Heart (tissue), 3 donors: ENCODE measurements around a stretch of chr7.

DNA sequence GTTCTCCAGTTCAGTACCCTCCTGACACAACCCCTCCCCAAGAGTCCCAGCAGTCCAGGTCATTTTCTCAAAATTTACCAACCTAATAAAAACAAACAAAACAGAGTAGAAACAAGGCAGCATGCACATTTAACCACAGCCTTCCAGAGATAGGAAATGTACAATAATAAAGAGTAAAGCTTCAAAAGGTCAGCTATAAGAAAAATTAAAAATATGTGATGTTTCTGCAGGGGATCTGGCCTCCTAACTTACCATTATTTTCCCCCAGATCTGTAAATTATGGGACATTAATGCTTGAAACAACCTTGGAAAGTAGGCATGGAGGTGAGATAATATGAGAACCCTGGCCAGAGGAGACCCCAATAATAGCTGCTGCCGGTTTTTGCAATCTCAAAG is 1.9 kb downstream of the ELMO1 start:
- RAMPAGE, long total RNA, 2 experiments = no peak in any of the 2 experiments

- RAMPAGE, long total RNA, 2 experiments = no peak in any of the 2 experiments
Observed at GRCh38 chr7:37950093-37950687, 29.8 kb downstream of the EPDR1 start.

DNA sequence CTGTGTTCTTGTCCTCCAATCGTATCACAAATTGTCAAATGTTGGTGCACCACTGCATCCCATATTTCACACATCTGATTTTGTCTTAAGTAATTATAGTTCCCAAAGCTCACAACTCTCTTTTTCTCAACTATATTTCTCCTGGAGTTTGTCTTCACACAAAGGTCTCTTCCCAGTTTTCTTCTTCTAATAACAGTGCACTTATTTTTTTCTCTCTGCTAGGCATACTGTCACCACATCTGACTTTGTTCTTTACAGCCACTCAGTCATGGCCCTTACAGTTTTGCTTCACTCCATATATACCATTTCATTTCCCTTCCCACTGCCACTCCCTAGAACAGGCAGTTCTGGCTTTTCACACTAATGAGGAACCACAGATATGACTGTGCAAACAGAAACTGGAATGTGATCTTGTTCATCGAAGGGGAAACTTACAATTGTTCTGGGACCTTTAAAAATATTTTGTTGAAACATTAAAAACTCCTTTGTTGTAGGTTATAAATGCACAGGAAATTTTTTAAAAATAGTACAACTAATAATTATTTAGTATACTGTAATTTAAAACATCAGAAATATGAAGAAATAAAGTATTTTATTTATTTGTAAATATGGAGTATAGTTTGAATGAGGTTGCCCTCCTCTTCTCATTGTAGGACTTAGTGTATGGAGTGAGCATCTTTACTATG is 67.3 kb downstream of the EPDR1 start:
- RAMPAGE, long total RNA, 2 experiments = no peak in any of the 2 experiments

GRCh38 chr7:38349604-38350461 is 171.8 kb downstream of the STARD3NL start:
- RAMPAGE, long total RNA, 2 experiments = no peak in any of the 2 experiments

GRCh38 chr7:38367833-38368684 is 190.0 kb downstream of the STARD3NL start:
- RAMPAGE, long total RNA, 2 experiments = no peak in any of the 2 experiments

DNA sequence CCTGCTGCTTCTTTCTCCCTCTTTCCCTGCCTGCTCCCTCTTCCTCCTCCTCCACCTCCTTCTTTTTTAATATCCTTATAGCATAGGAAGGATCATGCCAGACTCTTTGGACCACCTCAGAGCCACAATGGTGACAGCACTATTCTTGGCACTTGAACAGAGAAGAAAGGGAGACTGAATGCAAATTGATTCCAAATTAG is 83.4 kb upstream of the AMPH start:
- RAMPAGE, long total RNA, 2 experiments = no peak in any of the 2 experiments

DNA sequence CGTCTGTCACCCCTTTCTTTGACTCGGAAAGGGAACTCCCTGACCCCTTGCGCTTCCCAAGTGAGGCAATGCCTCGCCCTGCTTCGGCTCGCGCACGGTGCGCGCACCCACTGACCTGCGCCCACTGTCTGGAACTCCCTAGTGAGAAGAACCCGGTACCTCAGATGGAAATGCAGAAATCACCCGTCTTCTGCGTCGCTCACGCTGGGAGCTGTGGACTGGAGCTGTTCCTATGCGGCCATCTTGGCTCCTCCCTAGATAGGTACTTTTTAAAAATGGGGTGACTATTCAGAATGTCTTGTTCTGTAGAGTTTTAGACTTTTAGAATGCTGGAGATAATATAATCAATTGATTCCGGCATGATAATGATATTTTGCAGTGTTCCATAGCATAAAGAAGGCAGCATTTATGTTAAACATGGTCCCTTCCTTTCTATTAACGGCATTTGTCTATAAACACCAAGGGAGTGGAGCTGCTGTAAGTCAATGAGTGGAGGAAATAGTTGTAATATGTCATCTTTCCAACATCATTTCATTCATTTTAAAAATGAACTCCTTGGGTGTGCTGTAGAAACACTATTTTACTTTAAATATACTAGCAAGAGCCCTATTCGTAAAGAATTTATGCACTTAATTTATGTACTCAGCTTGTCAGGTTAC is 35.7 kb downstream of the POU6F2 start:
- RAMPAGE, long total RNA, 2 experiments = no peak in any of the 2 experiments

GRCh38 chr7:39366425-39366825 is 199.8 kb upstream of the YAE1 start:
- RAMPAGE, long total RNA, 2 experiments = no peak in any of the 2 experiments

DNA sequence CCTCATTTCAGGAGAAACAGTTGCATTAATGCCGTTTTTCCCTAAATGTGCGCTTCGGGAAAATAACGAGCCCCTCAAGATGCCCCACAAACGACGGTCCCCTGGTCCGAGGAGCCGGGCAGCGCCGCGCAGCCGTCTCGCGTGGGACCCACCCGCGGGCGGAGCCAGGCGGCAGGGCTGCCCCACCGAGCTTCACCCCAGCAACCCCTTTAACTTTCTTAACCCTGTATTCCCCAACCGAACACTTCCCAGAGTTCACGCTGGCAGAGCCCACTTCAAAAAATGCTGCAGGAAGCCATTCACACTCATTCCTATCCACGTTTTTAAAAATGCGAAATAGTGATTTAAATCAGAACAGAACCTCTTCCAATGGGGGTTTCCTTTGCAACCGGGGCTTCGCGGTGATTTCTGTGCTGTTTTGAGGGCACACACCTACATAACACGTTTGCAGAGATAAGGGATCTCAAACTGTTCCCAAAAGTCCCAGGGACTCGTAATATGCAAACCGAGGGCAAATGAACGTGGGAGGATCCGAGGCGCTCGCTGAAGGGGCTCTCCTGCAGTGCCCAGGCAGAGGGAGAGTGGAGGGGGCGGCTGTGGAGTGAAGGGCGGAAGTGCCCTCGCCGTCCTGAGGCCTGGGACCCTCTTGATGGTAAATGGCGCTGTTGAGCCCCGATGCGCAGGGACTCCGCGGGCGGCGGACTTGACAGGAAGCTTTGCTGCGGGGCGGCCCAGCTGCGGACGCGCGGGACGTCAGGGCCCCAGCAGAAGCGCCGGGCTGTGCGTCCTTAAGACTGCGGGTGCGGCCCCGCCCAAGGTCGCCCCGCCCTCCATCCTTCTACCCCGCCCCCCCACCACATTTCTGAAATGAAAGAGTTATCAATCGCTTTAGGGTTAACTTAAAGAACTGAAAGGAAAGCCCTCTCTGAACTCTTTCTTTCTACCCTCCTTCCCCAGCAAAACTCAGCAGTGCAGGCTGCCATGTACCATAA is 152.0 kb upstream of the YAE1 start:
- RAMPAGE, long total RNA, 2 experiments = no peak in any of the 2 experiments

DNA sequence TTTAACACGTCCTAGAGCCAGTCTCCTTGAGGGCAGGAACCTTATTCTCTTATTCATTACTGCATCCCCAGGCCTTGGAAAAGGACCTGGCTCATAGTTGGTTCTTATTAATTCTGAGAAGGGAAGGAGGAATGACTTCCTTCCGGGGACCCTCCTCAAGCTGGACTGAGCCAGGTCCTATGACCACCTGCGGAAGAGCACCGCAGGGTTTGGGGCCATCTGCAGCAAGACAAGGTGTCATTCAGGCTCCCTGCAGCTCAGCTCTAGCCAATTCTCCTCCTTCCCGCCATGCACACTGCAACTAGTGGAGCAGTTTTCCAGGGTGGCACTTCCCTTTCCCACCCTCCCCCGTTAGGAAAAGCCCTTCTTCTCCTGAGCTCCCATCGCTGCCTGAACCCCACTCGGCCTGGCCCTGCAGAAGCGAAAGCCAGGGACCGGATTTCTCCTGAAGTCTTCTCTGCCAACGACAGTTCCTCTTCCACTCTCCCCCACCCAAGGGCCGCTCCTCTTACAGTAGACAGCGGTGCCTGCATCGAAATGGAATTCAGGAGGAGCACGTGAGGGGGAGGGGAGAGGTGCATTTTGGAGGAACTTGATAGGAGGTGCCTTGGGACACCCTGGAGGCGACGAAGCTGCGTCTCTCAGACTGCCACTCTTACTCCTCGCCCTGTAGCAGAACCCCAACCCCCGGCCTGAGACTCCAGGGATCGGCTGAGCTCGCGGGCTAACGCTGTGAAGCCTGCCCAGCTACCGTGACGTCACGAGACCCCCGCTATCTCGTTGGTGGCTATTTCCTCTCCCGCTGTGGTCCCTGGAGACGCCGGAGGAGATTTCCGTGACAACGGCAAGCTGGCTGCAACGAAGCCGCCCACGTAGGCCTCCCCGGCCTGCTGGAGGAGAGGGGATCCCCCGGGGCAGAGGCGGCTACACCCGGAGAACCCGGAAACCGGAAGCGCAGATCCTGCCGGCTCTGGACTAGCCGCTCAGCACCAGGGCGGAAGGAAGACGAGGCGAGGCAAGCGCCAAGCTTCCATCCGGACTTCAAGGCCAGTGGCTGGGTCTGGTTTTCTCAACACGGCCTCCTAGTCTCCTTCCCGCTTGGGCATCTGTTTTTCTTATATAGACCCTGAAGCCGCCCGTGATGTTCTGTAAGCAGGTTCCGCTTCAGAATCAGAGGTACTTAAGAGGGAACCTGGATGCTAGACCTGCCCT is 109.7 kb downstream of the RALA start:
- RAMPAGE, long total RNA, 2 experiments = start-site peak on the plus strand in 2 of 2 experiments, centred at positions 845 to 989 of the sequence, 15 to 32 reads per replicate

- RAMPAGE, long total RNA, 2 experiments = no peak in any of the 2 experiments
Observed at GRCh38 chr7:39734648-39734951, 111.2 kb downstream of the RALA start.

DNA sequence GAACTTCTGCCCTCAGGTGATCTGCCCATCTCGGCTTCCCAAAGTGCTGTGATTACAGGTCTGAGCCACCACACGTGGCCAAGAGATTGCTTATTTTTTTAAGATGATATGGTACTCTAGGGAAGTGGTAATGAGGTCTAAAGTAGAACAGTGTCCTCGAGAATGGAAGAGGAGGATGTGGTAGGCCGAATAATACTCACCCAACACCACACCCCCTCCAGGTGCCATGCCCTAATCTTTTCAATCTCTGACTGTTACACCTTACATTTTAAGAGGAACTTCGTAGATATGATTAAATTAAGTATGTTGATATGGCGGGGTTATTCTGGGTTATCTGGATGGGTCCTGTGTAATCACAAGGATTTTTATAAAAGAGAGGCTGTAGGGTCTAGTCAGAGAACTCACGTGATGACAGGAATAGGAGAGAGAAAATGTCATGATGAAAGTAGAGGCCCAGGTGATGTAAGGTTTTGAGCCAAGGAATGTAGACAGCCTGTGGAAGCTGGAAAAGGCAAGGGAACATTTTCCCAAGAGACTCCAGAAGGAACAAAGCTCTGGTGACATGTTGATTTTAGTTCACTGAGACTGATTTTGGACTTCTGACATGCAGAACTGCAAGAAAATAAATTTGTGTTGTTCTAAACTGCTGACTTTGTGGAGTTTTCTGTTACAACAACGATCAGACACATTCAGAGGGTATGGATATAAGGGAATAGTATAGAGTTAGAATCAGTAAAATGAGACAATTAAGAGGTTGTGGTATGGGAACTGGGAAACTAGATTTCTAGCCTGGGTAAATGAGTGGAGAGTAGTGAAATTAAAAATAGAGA is 29.6 kb downstream of the CDK13 start:
- RAMPAGE, long total RNA, 2 experiments = no peak in any of the 2 experiments

DNA sequence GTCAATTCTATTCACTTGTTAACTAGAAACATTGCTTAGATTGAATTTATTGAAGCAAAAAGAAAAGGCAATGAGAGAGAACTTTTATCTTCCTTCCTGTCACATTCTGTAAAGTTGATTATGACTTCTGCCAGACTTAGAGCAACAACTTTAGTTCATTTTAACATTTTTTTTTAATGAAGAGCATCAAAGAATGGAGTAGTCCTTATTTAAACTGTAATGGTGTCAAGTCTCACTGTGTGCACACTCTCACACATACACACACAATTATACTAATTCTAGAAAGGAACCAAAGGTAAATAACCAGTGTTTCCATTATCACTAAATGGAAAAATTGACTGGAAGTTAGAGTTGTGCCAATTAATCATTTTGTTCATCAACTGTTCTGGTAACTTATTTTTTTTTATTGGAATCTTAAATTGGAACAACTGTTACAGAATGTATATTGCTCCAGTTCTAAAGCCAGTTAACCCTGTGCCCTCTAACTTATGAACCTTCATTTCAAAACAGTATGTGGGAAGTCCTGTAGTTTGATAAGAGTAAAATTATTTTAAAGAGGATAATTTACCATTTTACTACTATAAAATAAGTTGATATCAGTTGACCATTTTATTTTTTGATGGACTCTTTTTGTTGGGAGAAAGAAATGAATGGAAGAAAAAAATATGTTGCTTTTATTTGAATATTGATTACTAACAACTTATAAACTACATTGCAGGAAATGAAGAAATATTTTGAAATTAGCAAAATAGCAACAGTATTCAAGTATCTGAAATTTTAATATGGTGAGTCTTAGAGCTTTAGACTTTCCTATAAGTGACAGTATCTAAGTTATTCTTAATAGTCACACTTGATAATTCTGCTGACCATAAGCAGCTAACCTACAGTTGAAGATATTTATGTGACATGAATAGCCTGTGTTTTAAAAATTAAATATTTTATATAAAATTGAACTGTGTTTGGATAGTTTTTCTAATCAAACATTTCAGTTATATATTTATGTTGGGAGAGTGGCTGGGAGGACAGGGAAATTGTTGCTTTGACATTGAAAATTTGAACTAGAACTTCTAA is 37.9 kb downstream of the MPLKIP start:
- RAMPAGE, long total RNA, 2 experiments = no peak in any of the 2 experiments

DNA sequence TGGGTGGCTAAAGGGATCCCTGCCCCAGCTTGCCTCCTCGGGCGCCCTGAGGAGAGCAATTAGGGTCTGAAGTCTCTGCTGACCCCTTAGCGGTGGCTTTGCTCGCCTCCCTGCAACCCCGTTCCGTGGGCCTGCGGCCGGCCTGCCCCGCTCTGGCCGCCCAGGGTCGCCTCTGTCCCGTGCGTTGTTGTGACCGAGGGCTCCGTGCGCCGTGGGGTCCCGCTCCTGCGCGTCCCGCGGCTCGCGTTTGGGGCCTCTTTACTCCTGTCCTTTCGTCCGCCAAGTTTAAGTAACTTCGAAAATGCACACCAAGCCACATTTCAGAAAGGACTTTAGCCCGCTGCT is 308 bp downstream of the SUGCT start:
- RAMPAGE, long total RNA, 2 experiments = no peak in any of the 2 experiments

DNA sequence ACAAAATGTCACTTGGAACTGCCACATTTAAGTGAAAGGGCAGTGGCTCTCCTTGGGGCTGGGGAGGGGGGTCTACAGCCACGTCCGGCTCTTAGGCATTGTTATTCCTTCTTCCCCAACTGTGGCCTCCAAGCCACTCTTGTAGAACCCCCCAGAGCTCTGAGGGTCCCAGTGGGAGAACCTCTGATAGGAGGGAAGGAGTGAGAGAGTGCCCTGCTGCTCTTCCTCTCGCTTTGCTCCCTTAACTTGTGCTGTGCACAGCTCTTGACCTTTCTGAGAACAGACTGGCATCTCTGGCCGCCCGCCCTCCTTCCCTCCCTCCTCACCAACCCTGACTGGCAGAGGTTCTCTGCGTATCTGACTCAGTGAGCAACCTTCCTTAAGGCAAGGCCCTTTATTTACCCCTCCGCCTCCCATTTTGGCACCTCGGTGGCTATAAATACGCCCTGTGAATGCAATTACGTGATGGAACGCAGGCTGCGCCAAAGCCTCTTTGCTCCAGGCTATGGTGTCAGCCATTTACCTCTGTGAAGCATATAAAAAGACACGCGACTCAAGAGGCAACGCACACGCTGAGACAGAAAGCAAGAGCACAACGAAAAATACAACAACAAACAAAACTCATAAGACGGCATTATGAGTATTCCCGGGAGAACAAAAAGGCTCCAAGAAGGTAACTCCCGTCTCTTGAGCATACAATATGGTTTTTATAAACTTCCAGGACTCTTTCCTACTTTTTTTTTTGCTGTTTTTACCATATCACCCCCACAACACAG is 764.3 kb downstream of the SUGCT start:
- RAMPAGE, long total RNA, 2 experiments = no peak in any of the 2 experiments

DNA sequence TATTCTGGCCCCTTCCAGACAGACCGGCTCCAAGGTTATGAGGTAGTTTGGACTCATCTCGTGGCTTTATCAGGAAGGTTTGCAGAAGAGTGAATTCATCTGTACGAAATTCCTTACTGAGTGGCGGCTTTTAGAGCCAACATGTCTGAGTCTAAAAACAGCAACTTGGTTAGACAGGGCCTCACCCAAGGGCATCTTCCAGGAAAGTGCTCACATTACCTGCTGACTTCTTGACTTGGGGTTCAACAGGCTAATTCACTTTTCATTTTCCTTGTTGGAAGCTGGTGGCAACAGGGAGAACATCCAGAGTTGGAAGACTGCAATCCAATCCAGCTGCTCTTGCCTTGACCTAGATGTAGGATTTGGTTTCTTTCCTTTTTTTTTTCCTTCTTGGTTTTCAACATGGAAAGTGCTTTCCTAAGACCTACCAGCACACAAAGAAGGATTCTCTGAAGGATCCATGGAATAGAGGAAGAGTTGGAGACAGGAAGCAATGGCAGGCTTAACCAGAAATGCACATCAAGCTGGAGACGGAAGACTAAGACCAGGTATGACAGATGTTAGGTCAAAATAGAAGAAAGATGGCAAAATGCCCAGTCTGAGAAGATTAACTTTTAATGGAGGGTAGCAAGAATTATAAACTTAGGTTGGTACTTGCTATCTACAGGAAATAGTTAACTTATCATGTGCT is 775.1 kb downstream of the SUGCT start:
- RAMPAGE, long total RNA, 2 experiments = no peak in any of the 2 experiments

DNA sequence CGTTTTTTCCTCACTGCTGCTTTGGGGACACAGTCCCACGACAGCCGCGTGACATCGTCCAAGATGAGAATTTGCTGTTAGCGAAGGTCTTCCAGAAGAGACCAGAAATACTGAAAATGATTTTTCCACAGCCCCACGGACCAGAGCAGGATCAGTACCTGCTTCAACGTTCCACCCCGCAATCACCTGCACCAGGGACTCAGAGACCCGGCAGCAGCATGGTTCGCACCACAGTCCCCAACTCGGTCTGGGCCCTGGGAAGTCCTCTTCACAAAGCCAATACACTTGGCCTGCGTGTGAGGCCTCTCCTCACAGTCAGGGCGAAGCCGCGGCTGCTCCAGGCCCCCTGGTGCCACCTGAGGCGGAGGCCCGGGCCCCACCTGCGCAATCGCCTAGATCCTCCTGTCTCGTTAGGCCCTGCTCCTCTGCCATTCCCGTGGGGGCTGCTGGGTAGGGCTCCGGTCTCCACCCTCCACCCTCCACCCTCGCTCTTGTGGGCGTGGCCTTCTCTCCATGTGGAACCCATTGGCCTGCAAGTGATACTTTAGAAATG is 553.4 kb downstream of the INHBA start:
- RAMPAGE, long total RNA, 2 experiments = no peak in any of the 2 experiments

DNA sequence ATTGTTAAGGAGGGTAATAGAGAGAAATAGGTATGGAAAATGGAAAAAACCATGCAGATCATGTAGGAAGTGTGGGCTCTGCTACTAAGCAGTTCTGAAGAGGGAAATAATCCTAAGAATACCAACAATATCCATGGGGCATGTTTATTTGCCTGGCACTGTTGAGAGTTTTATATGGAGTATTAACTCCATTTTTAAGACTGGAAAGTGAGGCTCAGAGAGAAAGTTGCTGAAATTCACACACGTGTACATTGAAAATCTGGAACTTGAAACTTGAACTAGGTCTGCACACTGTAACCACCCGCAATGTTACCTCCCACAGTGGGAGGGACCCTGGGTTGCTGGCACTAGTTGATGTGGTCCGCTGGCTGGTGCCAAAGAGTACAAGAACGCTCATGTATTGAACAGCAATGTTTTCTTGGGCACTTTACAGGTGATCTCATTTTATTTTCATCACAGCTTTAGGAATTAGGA is 253.3 kb downstream of the INHBA start:
- RAMPAGE, long total RNA, 2 experiments = no peak in any of the 2 experiments

DNA sequence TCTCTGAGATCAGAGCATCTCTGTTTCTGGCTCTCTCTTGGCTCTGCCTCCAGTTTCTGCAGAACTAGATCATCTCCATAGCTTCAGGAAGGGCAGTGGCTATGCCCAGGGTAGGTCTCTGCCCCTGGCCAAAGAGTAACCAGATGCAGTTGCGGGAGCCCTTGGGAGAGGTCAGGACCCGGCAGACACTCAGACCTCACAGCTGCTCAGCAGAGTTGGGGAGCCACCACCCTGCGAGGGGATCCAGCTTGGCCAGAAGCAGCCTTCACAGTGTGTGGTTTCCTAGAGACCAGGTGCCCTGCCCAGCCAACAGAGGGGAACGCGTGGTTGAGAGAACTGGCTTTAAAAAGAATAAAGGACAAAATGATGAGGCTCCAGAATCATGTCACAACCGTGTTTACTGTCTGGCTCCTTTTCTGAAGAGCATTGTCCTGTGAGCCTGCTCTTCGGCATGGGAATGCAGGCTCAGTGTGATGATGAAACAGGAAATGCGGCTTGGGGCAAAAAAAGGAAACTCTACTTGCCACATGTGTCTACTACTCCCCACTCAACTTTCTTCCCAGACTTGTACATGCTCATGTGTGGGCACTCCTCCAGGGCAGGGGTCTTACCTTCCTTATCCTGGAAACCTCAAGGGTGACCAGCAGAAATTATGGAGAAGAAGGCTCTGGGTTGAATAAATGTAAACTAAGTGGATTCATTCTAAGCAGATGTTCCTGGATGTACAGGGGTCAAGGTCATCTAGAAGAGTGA is 243.1 kb downstream of the INHBA start:
- RAMPAGE, long total RNA, 2 experiments = no peak in any of the 2 experiments

DNA sequence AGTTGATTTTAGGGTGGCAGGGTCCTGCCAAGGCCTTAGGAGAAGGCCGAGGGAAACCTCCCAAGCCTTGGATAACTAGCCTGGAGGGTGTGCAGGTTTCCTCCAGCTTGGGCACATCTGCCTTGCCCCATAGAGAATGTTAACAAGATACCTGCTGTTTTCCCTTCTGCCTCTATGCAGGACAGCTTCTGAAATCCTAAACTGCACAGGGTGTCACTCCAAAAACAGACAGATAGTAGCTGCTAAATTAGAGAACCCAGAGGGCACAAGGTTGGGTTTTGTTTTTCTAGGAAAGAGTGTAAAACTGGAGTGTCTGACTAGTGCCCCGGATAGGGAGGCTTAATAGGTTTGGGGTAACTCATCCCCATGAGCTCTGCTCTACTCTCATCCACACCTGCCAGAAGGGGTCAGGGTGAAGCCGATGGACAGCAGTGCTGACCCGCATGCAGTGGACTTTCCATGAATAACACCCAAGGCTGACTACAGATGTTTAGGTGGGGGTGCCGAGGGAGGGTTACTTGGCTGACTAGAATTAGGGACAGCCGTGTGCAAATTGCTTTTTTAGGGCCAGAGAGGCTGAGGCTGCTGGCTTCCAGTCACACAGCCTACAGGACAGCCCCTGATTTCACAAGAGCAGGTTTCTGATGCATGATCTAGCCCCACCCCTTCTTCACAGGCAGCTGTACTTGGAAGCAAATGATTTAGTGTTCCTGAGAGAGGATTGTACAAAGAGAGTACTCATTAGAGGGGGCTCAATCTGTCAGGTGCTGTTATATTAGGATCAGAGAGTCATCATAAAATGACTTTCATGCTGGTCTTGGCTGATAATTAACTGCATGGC is 9.8 kb downstream of the INHBA start:
- RAMPAGE, long total RNA, 2 experiments = no peak in any of the 2 experiments